Lower leg skin (tissue), 2 donors: ENCODE measurements around a stretch of chr6.

DNA sequence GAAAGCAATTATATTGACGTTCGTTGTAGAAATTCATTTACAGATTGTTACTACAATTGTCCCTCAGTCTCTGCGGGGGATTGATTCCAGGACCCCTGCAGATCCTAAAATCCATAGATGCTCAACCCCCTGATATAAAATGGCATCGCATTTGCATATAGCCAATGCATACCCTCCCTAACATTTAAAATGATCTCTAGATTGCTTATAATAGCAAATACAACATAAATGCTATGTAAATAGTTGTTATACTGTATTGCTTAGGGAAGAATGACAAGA, 10.6 kb downstream of the SGK1 start:
- PRO-cap, result no peak
- RAMPAGE, long total RNA, 2 experiments, result no peak in any of the 2 experiments

- PRO-cap, result no peak
- RAMPAGE, long total RNA, 2 experiments, result no peak in any of the 2 experiments
Measured at GRCh38 chr6:134422536-134423364, 104.8 kb upstream of the SGK1 start.

DNA sequence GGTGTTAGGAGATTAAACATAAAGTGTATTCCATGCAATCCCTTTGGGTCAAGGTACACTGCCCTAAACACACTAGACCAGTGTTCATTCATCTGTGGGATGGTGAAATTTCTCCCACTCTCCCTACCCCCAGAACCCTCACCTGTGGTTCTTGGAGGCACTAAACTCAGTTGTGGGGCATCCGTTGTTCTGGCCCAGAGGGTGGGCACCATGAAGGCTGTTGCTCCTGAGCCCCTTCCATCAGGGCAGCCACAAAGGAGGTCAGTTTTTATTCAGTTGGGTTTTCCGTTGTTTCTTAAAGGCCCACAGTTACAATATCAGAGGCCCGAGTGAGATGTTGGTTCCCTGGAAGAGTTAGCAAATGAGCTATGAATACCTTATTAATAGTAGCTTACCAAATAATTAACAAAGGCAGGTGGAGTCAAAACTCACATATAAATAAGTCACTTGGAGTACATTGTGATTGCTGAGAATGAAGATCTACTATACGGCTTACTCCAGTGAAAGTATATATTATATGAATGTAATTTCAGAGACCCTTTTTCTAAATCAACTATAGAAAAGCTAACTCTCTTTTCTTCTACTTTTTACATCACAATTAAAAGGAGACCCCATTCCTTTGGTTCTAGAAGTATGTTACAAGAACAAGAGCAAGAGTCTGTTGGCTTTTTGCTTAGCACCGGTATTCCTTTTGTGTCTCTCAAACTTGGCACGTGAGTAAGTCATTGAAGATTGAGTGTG, 205.4 kb upstream of the SGK1 start:
- PRO-cap, result no peak
- RAMPAGE, long total RNA, 2 experiments, result no peak in any of the 2 experiments

DNA sequence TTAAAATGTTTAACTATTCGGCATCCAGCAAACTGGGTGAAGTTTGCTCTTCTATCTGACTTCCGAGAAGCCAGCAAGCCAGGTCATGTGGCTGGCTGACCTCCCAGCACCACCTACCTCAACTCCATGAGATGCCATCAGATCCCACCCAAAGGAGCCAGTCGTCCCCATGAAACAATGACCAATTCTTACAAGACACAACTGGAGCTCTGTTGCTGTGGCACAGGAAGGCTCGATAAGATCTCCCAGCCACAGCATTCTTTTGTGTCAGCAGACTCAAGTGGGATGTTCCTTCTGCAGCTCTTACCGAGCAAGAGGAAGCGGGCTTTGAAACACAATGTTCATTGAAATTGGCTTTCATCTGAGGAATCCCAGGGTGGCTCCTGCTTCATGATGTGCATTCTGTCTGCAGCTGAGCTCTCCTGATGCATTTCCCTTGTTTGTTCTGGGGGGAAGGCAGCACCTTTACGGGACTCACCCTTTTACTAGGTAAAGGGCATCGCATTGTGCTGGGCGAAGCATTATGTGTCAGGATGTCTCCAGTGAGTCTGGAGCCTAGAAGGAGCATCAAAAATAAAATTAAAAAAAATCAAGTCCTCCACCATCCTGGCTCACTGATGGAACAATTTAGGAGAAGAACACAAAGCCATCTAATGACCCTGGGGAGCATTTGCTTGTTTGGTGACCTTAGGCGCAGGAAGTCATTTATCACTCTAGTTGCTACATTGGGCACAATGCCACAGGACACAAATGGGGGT, 222.0 kb upstream of the SGK1 start:
- PRO-cap, result no peak
- RAMPAGE, long total RNA, 2 experiments, result no peak in any of the 2 experiments

DNA sequence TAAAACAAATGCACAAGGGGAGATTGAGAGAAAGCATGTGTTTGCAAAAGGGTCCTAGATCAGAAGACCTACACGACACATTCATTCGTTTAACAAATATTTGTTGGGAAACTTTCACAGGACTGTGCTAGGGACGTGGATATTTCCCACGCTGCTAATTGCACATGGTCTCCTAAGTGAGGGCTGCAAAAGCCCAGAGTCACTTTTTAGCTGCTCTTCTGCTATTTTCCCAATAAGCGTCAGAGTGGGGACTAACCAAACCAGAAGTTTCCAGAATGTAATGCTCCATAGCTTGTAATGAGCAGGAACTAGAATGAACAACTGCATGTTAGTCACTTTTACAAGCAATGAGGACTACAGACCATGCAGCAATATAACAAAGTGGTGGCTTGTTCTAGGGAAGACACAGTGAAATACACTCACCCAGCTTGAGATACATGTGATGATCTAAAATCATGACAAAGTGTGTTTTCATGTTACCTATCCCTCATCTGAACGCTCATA, 314.0 kb upstream of the SGK1 start:
- PRO-cap, result no peak
- RAMPAGE, long total RNA, 2 experiments, result no peak in any of the 2 experiments

- PRO-cap, result no peak
- RAMPAGE, long total RNA, 2 experiments, result no peak in any of the 2 experiments
Measured at GRCh38 chr6:134707221-134707747, 242.6 kb downstream of the ALDH8A1 start.

DNA sequence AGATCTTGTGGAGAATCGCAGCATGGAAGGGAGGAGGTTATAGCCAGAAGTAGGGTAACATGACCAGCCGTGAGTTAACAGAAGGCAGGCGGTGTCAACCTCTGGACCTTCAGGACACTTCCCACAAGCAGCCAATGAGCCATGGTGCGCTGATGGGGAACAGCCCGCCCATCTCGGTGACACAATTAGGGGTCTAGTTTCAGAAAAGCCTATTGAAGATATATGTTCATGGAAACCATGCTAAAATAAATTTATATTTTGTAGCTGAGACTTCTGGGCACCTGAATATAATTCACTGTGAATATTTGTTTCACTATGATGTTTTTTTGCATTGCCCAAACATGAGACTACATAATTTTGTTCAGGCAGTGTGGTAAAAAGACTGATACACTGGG, 98.2 kb downstream of the ALDH8A1 start:
- PRO-cap, result no peak
- RAMPAGE, long total RNA, 2 experiments, result no peak in any of the 2 experiments

DNA sequence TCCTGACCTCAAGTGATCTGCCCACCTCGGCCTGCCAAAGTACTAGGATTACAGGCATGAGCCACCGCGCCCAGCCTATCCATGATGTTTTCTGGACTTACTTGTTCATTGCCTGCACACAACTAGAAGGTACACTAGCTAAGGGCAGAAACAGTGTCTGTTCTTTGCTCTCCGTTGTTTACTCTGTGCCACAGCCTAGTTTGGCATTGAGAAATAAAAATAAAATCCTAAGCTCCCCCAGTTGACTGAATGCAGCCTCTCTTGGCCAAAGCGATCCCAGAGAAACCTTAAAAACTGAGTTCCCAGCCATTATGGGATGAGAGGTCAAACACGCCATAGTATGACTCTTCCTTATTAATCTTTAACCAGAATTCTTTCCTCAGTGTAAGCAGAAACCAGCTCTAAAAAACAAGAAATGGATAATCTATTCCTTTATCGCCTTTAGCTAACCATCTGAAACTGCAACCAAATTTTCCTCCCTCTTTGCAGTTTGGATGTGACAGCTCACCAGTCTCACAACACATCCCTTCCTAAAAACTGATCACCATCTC, 15.9 kb downstream of the ALDH8A1 start:
- PRO-cap, result no peak
- RAMPAGE, long total RNA, 2 experiments, result no peak in any of the 2 experiments

GRCh38 chr6:135185559-135186158, 4.6 kb downstream of the MYB start:
- PRO-cap, result no peak
- RAMPAGE, long total RNA, 2 experiments, result no peak in any of the 2 experiments

- PRO-cap, result no peak
- RAMPAGE, long total RNA, 2 experiments, result no peak in any of the 2 experiments
Measured at GRCh38 chr6:135286846-135287313, 105.8 kb downstream of the MYB start.

DNA sequence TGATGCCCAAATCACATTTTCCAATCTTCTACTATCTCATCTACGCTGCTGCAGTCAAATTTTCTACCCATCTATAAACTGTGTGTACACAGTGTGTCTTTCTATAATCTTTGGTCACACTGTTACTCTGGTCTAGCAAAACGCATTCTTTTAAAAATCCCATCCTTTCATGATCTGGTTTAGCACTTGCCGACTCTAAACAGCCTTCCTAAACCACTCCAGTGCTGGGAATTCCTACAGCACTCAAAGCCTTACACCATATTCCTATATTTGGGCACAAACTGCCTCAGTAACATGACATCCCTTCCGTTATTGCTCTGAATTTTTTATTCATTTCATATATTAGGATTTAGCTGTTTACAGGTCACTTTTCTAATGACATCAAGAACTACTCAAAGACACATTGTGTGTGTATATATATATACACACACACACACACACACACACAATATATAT, 145.2 kb downstream of the AHI1 start:
- PRO-cap, result no peak
- RAMPAGE, long total RNA, 2 experiments, result start-site peak on the minus strand in 1 of 2 experiments, centred at position 294 of the sequence, 5 reads per replicate

DNA sequence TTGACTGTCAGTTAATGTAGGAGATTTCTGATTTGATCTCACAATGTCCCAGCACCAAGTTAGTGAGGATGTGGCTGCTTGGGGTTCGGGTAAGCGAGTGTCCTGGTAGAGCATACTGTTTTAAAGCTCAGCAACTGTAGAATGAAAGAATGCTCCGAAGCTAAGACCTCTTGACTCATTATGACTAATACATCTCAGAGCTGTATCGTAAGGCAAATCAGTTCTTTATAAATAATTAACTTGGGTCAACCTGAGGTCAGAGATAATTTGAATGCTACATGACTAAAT, 128.9 kb upstream of the PDE7B start:
- PRO-cap, result no peak
- RAMPAGE, long total RNA, 2 experiments, result no peak in any of the 2 experiments

- PRO-cap, result no peak
- RAMPAGE, long total RNA, 2 experiments, result no peak in any of the 2 experiments
Measured at GRCh38 chr6:135901776-135902606, 50.5 kb downstream of the PDE7B start.

GRCh38 chr6:135905455-135906341, 54.2 kb downstream of the PDE7B start:
- PRO-cap, result no peak
- RAMPAGE, long total RNA, 2 experiments, result no peak in any of the 2 experiments

DNA sequence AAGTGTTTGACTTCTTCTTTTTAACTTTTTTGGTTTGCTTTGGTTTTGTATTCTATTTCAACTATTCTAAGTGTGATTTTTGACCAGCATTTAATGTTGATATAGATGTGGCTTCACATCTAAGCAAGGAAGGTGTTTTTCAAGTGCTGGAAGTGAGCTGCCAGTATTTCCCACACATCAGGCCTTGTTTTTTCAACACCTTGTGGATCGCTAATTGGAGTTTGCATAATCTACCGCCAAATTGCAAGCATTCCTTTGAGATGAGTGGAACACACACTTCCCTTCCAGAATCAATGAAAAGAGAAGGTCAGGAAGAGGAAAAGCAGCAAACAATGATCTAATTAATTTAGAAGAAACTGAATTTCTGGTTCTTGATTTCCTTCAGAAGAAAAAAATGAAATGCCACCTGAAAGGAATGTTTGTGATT, 182.5 kb downstream of the MTFR2 start:
- PRO-cap, result no peak
- RAMPAGE, long total RNA, 2 experiments, result no peak in any of the 2 experiments

- PRO-cap, result bidirectional peak, plus-strand start at chr6:136113970, minus-strand start at chr6:136113851
- RAMPAGE, long total RNA, 2 experiments, result no peak in any of the 2 experiments
Measured at GRCh38 chr6:136113618-136114369, 136.3 kb downstream of the MTFR2 start.

DNA sequence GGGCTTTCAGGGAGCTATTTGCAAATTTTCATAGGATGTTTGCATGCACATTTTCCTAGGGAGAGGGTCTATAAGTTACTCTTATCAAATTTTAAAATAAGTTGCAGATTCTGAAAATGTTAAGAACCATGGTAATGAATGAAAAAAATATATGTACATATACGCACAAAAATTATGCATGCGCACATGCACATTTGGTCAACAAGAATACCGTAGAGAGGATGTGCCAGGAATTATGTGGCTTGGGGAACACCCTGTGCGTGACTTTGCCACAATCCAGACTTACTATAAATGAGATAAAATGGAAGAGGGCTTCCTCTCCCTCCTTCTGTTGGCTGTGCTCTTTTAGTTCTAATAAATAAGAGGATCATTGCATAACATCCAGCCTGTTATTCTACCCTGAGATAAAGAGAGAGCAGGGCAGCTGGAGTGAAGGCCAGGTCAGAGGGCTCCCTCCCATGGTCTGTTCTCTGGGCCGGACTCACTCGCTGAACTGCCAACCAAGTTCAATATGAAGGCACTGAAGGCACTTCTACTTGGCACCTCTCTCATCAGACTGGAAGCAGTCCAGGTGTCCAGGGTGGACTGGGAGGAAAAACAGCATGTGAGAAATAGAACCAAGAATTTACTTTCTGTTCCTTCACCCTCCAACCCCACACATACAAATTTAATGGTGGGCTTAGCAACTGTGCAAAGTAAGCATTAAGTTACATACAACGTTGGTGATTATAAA, 91.7 kb downstream of the MTFR2 start:
- PRO-cap, result no peak
- RAMPAGE, long total RNA, 2 experiments, result no peak in any of the 2 experiments

- PRO-cap, result no peak
- RAMPAGE, long total RNA, 2 experiments, result no peak in any of the 2 experiments
Measured at GRCh38 chr6:136250963-136251666, 1.0 kb upstream of the MTFR2 start.

GRCh38 chr6:136325885-136326615, 36.4 kb upstream of the BCLAF1 start:
- PRO-cap, result no peak
- RAMPAGE, long total RNA, 2 experiments, result no peak in any of the 2 experiments

- PRO-cap, result no peak
- RAMPAGE, long total RNA, 2 experiments, result no peak in any of the 2 experiments
Measured at GRCh38 chr6:136389333-136389573, 99.6 kb upstream of the BCLAF1 start.